ENCODE measurements around a stretch of chr17.

DNA sequence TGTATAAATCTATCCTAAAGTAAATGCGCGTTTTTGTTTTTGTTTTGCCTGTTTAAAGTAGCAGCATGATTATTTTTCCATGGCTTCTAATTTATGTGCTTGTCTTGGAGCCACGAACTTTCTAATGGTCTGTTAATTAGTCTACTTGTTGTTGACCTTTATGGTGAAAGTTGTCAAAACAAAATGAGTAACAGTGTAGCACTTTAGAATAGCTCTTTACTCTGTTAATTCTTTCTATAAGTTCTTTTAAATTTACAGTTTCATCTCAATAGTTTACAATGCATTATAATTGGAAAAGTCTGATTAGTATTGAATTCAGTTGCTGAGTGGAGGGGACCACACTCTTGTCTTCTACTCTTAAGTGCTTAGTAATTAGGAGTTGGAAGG lies 1.8 kb downstream of the PRKAR1A start:
- PRO-cap, result no peak
- RRBS, result no CpG with 5 or more reads among the region's 3 CpGs

- PRO-cap, result no peak
- RRBS, result no CpG with 5 or more reads among the region's 6 CpGs
Measured at GRCh38 chr17:68582194-68582691, 18.9 kb downstream of the FAM20A start.

GRCh38 chr17:68601590-68602492 lies 674 bp upstream of the FAM20A start:
- PRO-cap, result no peak
- RRBS, result no CpG with 5 or more reads among the region's 9 CpGs

- PRO-cap, result no peak
- RRBS, result no CpG with 5 or more reads among the region's 11 CpGs
Measured at GRCh38 chr17:68994523-68995624, 39.7 kb upstream of the ABCA8 start.

DNA sequence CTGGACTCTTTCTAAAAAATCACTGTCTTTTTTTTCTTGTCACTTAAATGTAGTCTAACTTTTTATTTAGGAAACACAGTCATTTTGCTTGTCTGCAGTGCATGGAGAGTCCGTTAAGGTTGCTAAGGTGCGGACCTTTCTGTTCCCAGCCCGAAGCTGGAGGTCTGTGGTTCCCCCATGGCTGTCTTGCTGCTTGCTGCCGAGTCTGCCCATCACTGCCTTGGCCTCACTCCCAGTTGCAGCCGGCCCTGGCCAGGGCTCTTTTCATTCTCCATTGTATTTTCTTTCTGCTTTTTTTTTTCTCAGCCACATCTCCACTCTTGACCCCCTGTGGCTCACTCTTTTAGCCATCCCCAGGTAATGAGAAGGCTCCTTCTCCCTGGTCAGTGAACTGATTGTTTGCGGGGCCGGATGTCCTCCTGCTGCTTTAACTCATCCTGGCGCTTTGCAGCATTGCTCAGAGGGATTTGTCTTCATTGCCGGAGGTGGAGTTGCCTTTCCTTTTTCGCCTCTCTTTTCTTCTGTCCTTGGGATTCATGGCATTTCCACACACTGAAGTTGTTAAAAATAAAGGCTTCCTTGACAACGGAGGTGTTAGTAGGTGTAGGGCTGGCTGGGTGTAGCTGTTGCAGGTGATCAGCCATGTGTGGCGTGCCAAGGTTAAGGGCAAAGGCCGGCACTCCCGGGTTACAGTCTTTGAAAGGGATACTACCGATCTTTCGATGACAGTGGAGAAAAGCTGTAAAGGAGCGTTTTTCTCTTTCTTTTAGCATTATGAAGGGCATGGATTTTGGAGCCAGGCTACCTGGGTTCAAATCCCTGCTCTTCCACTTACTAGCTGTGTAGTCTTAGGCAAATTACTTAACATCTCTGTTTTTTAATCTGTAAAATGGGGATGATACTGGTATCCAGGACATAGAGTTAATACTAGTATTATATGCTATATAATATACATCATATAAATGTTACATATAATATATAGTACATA lies 34.1 kb downstream of the MAP2K6 start:
- PRO-cap, result no peak
- RRBS, result 60% methylated on average over 4 of the region's 17 CpGs

GRCh38 chr17:69907629-69907797 lies 167.5 kb upstream of the KCNJ16 start:
- PRO-cap, result no peak
- RRBS, result no CpG with 5 or more reads among the region's 3 CpGs

DNA sequence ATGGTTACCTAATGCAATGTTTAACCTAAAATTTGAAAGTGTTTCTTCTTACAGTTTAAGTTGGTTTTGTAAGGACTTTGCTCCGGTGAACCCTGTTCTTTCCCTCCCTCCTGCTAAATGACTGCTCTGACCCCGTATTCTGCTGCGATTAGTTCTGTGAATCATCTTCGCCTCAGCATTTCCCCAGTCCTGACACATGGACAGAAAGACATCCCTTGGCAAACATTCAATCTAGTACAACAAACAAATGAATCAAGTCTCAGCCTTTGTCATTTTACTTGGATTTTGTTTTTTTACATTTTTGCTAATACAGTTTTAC lies 15.4 kb downstream of the KCNJ2 start:
- PRO-cap, result no peak
- RRBS, result no CpG with 5 or more reads among the region's 4 CpGs

- PRO-cap, result no peak
- RRBS, result 88% methylated on average over 9 of the region's 26 CpGs
Measured at GRCh38 chr17:72115441-72116097, 5.3 kb upstream of the SOX9 start.

- PRO-cap, result bidirectional peak, plus-strand start at chr17:72121020, minus-strand start at chr17:72120792
- RRBS, result 14% methylated on average over 6 of the region's 75 CpGs
Measured at GRCh38 chr17:72119693-72120943, 702 bp upstream of the SOX9 start.

DNA sequence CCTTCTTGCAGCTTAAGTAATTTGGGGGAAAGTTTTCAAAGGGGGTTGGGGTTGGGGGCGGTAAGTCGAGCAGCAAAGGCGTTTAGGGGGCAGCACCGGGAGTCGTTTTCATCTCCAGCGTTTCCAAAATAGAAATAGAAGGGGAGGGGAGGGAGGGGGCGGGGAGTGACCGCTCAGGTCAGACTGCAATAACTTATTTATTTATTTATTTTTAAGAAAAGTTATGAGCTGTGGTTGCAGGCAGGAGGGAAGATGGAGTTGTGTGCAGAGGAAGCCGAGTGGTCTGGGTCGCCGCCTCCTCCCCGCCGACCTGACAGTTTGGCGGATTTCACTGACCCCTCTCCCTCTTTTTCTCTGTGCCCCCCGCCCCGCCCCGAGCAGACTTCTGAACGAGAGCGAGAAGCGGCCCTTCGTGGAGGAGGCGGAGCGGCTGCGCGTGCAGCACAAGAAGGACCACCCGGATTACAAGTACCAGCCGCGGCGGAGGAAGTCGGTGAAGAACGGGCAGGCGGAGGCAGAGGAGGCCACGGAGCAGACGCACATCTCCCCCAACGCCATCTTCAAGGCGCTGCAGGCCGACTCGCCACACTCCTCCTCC lies 1.6 kb downstream of the SOX9 start:
- PRO-cap, result no peak
- RRBS, result no CpG with 5 or more reads among the region's 38 CpGs

DNA sequence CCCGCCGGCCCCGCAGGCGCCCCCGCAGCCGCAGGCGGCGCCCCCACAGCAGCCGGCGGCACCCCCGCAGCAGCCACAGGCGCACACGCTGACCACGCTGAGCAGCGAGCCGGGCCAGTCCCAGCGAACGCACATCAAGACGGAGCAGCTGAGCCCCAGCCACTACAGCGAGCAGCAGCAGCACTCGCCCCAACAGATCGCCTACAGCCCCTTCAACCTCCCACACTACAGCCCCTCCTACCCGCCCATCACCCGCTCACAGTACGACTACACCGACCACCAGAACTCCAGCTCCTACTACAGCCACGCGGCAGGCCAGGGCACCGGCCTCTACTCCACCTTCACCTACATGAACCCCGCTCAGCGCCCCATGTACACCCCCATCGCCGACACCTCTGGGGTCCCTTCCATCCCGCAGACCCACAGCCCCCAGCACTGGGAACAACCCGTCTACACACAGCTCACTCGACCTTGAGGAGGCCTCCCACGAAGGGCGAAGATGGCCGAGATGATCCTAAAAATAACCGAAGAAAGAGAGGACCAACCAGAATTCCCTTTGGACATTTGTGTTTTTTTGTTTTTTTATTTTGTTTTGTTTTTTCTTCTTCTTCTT lies 3.2 kb downstream of the SOX9 start:
- PRO-cap, result no peak
- RRBS, result 86% methylated on average over 13 of the region's 40 CpGs

DNA sequence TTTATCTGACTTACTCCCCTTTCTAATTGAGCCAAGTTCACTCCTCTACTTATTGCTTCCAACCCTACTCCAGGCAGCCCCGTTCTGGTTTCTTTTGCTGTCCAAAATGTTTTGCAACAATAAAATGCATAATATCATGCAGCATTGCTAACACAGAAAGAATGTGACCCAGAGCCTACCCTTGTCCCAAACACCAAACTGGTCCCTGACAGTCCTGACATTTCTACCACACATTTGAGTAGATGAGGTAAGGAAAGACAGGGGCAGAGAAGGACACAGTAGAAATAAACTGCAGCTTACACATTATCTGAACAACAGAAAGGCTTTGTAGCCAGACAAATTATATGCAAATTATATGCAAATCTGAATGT lies 31.6 kb downstream of the SOX9 start:
- PRO-cap, result no peak
- RRBS, result no CpG with 5 or more reads among the region's 1 CpG

DNA sequence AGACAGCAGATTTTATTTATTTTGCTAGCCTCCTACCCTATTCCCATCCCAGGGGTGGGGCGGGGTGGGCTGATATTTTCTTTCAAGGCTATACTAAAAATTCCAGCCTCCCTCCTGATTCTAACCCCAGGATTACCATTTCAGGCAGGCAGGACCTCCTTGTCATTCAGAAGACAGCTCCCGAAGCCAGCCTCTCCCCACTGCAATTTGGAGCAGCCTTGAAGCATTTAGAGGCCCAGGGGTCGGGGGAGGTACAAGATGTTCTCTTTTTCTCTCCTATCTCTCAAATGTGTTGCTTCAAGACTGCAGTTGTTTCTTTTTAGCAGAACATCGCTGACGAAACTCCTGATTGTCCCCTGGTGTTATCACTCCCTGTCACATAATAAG lies 71.0 kb downstream of the SOX9 start:
- PRO-cap, result no peak
- RRBS, result no CpG with 5 or more reads among the region's 5 CpGs

- PRO-cap, result no peak
- RRBS, result 33% methylated on average over 3 of the region's 7 CpGs
Measured at GRCh38 chr17:72419979-72420346, 299.1 kb downstream of the SOX9 start.

GRCh38 chr17:72446356-72447033 lies 325.7 kb downstream of the SOX9 start:
- PRO-cap, result no peak
- RRBS, result no CpG with 5 or more reads among the region's 16 CpGs

DNA sequence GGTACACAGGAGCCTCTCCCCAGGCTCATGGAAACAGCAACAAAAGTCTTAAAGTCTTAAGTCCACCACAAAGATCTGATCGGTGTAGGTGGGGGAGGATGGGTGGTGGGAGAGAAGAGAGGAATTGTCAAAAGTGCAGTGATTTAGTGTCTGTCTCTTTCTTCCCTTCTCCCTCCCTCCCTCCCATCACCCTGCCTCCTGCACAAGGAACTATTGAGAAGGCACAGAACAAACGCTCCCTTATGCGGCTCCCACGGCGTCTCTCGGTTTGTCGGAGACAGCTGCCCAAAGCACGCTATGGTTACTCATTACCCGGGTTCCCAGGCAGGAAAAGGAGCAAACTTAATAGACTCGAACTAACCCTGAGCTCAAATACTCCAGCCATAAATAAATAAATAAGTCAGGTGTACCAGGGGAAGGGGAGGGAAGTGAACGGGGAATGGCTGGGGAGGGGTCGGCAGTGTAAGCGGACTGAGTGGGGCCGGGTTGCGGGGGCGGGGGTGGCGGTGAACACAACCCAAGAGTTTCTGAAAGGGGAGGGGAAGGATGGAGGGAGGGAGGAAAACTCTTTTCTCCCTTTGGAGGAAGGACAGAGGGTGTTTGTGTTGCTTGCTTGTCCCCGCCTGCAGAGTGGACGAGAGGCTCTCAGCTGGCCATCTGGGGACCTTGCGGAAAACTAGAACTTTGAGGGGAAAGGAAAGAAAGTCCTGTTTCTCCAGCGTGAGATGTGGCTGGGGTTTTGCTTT lies 477.3 kb downstream of the SLC39A11 start:
- PRO-cap, result no peak
- RRBS, result no CpG with 5 or more reads among the region's 21 CpGs

DNA sequence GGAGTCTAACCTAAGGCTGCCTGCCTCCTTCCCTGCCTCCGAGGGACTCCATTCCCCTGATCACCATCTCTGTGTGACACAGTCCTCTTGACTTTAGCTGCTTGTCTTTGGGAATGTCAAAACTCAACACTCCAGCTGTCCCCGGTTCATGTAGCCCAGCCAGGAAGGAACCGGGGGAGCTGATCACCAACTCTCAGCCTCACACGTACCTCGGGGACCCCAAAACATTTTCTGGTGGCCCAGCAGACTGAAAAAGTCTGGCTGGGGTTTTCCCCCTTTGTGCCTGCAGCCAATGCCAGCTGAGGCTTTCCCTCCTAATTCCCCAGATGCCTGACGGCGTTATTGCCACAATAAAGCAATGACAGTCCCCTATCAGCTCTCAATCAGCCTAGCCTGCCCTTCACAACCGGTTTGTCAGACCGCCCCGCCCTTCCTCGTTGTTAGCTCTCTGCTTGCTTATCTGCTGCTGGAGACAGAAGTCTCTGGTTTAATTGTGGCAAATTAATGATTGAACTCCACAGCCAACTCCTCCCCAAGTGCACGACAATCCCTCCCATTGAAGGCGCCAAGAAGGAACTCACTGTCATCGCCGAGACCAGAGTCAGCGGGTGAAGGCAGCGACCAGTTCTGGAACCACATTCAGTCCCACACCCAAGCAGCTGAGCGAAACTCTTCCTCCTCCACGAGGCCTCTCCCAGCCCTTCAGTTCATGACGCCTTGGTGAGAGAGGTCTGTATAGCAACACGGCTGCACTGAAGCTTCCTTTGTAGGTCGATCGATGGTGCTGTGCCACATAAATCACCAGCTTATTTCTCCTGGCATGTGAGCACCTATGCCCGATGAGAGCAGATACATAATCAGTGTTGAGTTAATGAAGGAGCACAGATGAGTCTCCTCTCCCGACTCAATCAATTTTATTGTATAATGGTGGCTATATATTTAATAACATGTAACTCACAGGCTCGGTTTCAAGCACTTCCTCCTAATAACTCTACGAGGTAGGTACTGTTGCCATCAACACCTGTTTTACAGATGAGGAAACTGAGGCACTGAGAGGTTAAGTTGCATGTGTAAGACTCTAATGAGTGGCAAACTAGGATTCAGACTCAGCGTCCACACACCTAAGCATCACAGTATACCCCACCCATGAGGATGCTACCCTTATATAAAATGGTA lies 474.4 kb downstream of the SLC39A11 start:
- PRO-cap, result no peak
- RRBS, result no CpG with 5 or more reads among the region's 28 CpGs

- PRO-cap, result no peak
- RRBS, result no CpG with 5 or more reads among the region's 3 CpGs
Measured at GRCh38 chr17:72794807-72795065, 297.8 kb downstream of the SLC39A11 start.

DNA sequence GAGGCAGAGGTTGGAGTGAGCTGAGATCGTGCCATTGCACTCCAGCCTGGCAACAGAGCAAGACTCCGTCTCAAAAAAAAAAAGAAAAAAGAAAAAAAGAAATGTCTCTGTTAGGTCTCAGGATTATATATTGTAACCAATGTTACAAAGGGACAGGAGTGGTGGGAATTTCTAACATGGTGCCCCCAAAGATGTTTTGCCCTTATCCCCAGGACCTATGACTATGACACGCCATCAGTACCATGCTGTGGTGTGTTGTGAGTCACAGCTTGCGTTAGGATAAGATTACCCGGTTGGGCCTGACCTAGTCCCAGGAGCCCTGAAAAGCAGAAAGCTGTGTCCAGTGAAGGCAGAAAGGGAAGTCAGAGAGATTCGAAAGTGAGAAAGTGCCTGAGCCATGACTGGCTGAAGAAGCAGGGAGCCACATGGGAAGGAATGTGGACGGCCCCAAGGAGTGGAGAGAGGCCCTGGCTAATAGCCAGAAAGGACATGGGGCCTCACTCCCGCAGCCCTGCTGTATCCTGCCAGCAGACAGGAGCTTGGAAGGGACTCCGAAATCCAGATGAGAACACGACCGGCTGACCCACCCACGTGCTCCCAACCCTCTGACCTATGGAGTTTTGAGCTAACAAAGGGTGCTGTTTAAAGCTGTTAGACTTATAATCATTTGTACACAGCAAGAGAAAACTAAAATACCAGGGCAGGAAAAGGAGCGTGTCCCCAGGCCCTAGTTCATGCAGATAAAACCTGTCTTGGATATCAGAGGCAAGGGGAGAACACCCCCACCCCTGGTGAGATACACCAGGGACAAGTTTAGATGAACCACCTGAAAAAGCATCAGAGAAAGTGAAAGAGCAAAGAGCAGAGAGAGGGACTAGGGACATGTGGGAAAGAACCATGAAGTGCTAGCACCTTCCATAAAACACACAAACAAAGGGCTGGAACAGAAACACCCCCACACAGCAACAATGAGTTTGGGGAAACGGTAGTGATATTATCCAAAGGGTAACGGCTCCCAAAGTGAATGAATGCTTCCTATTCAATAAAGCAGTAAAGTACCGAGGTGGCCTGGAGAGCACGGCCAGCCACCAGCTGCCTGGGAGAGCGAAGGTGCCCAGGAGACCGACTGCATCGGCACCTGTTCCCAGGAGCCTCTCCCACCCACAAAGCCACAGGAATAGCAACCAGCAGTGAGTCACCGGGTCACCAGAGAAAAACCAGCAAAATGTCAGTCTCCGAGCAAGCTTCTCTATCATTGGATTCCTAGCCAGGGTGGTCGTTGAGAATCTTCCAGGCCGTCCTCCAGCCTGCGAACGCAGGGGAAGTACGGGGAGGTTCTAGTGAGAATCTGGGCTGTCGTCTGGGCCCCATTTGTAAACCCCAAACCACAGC lies 115.2 kb downstream of the SLC39A11 start:
- PRO-cap, result no peak
- RRBS, result no CpG with 5 or more reads among the region's 28 CpGs

DNA sequence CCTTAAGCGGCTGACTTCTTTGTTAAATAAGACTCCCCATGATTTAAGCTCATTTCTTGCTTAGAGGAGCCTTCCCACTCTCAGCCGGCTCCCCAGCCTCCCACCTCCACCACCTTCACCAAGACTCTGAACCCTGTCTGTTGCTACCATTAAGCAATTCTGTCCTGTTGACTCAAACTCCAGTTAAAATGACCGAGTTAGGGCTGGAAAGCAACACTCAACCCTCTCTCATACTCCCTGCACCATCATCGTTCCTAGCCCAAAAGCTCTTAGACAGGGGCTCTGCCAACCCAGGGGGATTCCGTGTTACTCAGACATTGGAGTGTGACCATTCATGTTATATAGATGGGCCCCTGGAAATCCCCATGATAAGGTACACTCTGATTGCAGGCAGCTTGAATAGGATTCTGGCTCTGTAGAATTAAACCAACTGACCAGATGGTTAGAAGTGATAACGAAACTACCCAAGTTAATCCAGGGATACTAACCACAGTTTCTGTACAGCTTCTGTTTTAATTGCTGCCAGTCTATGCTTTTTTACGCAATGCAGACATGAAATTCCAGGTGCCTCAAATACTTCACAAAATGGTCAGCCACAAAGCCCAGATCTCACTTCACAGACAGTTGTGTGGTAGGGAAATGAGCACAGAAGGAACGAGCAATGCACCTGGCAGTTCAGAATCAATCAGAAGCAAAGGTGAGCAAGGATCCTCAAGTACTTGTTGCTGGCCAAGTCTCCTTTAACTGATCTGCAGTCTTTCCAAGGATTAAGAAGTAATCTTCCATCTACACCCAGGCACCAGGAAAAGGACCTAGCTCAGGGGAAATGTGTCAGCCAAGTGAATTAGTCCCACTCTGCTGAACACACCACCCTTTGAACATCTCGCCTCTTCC lies 2.1 kb downstream of the SSTR2 start:
- PRO-cap, result no peak
- RRBS, result no CpG with 5 or more reads among the region's 9 CpGs

All from MCF 10A (cell line).